ENCODE measurements around the gene ACTR3.

GRCh38 chr2:112665245-112665819 lies 19.6 kb downstream of the SLC20A1 start:
- PRO-cap: no peak
- RAMPAGE, long total RNA: no peak

DNA sequence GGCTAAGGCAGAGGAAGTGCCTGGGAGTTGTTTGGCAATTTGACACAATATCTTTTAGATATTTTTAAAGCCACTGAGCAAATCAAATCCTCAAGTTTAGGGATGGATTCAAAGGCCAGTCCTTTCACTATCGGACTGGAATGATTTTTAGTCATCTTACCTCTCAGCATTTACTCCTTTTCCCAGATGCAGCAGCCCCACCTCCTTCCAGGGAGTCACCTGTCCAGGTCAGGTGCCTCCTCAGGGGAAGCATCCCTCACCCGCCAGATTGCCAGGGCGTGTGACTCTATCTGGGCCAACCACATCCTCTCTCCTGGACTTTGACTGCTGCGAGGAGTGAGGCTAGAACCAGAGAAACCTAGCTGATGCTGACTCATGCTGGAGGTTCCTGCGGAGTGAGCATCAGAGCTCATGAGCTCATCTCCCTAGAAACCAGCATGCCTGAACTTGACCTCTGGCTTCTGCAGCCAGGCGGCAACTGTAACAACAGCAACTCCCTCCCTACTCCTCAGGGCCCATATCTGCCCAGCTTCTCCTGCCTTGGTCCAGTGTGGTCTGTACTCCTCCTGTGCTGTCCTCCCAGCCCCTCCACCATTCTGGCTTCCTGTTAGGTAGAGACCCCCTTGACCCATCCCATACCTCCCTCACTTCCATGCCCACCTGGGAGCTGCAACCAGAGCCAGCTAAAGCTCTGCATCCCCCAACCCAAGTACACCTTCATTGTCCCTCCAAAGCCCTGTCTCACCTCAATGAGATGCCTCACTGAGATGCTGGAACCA lies 28.3 kb upstream of the NT5DC4 start:
- PRO-cap: no peak
- RAMPAGE, long total RNA: no peak

DNA sequence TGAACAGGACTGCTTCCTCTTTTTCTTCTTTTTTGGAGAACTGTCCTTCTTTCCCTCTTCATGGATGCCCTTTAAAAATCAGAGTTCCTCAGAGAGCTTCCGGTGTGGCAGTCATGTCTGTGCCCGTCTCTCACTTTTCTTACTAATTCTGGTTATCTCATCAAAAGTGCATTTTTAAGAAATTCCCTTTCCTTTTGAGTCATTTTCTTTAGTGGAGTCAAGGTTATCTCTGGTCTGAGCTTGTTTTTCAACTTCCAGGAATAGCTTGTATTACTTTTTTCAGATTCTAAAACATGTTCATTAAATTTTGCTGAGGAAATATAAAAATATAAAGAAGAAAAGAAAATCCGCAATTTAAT lies 9.3 kb upstream of the IL1A start:
- PRO-cap: no peak
- RAMPAGE, long total RNA: no peak

DNA sequence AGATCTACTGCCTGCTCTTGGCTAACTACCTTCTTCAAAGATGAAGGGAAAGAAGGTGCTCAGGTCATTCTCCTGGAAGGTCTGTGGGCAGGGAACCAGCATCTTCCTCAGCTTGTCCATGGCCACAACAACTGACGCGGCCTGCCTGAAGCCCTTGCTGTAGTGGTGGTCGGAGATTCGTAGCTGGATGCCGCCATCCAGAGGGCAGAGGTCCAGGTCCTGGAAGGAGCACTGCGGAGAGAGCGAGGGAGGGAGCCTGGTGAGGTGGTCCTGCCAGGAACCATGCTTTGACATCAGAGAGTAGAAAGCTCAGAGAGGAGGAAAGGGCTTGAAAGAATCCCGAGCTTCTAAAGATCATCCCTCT lies 3.3 kb downstream of the IL1B start:
- PRO-cap: no peak
- RAMPAGE, long total RNA: no peak

- PRO-cap: no peak
- RAMPAGE, long total RNA: no peak
Measured at GRCh38 chr2:112841157-112842086, 4.8 kb upstream of the IL1B start.

GRCh38 chr2:113156783-113157919 lies 16.6 kb upstream of the PSD4 start:
- PRO-cap: unidirectional peak, plus-strand start at chr2:113157198; bidirectional peak, plus-strand start at chr2:113157399, minus-strand start at chr2:113157264
- RAMPAGE, long total RNA: no peak

DNA sequence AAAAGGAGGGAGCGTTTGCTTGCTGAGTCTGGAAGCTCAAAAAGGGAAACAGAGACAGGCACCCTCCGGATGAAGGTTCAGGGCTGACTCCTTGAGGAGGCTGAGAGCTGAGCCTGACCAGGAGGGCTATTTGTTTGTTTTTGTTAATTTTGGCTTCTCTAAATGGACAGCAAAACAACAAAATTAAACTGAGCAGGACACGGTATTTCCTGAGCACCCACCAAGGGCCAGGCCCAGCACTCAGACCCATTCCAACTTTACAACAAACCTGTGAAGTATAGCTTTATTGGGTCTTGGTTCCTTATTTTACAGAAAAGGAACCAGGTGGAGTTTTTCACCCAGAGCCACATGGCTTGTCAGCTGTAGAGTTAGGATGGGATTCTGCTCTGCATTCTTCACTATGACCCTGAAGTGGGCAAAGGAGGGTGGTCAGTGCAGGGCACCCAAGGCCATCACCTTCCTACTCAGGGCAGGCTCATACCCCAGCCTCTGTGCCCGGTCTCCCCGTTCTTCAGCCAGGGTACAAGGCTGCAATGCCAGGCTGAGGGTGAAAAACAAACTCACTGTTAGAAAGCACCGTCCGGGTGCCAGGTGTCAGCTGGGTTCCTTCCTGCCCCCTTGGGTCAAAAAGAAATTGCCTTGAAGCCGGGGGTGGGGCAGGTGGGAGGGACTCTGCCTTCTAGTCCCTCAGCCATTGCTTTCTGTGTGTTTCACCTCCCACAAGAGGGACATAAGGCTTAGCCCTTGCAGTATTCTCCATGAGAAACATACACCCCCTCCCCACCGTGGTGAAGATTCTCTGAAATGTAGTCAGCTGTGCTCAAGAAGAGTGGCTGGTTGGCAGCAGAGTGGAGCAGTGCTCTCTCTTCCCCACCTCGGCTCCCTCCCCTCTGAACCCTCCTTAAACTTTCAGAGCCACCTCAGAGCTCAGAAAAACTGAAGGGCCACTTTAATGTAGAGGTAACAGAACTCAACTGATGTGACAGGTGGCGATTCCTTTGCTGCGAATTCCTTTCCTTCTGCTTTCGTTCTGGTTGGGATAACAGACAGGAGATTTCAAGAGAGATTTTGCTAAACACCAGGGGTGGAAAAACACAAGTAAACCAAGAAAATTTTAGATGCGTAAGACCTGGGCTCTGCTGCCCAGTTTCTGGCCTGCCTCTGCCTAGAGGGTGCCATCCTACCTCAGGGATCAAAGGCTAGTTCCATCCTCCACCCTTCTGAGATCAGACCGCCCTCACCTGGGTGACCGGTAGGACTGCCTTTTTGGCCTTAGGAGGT lies 2.3 kb downstream of the PSD4 start:
- PRO-cap: no peak
- RAMPAGE, long total RNA: no peak

DNA sequence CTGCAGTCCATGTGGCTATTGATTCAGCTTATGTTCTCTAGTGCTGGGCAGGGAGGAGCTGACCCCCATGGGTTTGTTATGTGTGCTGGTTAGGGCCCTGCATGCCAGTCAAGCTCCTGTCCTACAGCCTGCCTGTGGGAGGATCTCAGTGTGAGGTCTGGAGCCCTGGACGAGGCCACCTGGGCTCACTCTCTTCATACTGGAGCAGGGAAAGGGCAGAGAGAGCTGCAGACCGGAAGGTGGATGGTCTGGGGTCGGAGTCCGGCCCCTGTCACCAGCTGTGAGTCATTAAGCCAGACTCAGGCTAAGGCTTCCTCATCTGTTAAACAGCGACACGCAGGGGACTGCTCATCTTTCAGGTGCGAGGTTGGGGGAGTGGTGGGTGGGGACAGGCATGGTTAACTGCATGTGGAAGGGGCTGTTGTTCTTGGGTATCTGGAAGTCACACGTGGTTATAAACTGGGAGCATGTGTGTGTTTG lies 6.6 kb downstream of the PSD4 start:
- PRO-cap: no peak
- RAMPAGE, long total RNA: no peak

- PRO-cap: no peak
- RAMPAGE, long total RNA: no peak
Measured at GRCh38 chr2:113239895-113240782, 38.6 kb downstream of the PAX8 start.

DNA sequence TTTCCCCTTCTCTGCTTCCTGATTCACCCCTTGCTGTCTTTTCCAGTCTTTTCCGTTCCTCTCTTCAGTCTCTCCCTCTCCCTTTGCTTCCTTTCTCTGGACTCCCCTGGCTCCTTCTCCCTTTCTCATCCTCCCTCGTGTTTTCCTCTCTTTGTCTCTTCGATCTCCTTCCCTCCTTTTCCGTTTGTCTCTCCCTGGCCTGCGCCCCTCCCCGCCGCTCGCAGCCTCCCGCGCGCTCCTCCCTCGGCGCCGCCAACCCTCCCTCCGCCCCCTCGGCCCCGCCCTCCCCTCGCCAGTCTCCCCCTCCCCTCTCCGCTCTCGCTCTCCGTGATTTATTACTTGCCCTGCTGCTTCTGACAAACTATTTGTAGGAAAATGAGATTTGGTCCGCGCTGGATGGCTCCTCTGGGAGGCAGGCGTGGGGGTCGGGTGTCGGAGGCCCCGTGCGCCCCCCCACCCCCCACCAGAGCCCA lies 46.0 kb upstream of the PAX8 start:
- PRO-cap: bidirectional peak, plus-strand start at position 359 of the sequence, minus-strand start at position 180 of the sequence
- RAMPAGE, long total RNA: no peak

- PRO-cap: no peak
- RAMPAGE, long total RNA: no peak
Measured at GRCh38 chr2:113325188-113326126, 46.7 kb upstream of the PAX8 start.

GRCh38 chr2:113390159-113390906 lies 47.2 kb upstream of the ZNG1B start:
- PRO-cap: no peak
- RAMPAGE, long total RNA: no peak

DNA sequence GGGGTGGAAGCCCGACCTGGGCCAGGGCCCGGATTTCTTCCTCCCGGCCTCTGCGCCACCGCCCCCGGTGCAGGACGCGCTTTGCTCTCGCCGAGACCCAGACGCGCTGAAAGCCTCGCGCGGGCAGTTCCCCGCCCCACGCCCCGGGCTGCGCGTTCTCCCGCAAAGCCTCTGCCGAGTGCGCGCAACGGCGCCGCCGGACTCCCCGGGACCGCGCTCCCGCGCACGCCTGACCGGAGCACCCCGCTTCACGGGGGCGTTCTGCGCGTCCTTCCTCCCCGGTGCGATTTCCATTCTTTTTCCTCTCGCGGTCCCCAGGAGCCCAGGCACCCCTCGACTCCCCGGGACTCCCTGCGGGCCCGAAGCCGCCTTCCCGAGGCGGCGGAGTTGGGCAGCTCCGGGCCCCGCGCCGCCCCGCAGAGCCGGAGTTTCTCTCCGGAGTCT lies 4.9 kb downstream of the FOXD4L1 start:
- PRO-cap: no peak
- RAMPAGE, long total RNA: no peak

DNA sequence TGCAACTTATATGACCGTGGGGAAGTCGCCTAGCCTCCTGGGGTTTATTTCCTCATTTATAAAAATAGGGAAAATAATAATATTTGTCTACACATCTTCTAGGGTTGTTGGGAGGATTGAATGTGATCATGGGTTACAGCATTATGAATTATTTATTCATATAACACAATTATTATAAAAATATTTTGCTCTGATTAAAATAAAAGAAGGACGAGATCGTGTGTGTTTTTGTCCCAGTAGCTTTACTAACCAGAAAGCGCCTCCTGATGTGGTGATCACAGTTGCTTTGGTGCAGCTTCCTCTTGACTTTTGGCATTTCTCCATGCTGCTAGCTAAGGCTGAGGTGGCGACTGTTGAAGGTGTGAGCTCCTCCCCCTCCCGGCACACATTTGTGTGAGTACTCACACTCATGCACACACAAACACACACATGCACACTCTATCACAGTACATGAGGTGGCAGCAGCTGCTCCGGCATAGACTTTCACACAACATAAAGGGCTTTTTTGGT lies 53.1 kb downstream of the FOXD4L1 start:
- PRO-cap: no peak
- RAMPAGE, long total RNA: no peak

DNA sequence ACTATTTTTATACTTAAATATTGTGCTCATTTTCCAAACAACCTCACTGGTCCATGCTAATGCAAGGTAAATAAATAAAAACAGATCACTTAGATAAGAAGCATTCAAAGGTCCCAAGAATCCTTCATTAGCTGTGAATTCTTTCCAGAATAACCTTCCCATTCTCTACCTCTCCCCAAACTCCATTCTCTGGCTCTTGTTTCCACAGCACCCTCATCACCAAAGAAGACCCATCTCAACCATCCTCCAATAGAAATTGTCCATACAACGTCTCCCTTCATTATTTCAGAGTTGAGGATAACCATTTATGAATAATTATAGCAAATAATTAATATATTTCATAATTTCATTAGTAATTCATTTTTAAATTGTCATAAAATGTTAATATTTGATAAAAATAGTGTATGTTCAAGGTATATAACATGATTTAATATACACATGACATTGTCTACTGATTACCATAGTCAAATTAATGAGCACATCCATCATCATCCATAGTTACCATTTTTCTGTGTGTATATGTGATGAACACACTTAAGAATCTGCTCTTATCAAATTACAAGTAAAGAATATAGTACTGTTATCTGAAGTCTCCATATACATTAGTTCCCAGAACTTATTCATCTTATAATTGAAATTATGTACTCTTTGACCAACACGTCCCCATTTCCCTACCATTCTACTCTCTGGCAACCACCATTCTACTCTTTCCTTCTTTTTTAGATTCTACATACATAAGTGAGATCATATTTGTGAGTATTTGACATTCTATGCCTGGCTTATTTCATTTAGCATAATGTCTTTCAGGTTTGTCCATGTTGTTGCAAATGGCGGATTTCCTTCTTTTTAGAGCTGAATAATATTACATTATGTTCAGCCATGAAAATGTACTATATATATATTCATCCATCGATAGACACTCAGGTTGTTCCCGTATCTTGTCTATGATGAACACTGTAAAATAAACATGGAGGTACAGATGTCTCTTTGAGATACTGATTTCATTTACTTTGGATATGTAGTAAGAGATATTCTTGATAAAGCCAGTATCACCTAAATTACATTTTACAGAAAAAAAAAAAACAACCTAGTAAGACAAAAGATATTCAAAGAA lies 18.5 kb downstream of the SLC35F5 start:
- PRO-cap: no peak
- RAMPAGE, long total RNA: no peak

GRCh38 chr2:113876592-113877336 lies 13.1 kb upstream of the ACTR3 start:
- PRO-cap: no peak
- RAMPAGE, long total RNA: no peak

DNA sequence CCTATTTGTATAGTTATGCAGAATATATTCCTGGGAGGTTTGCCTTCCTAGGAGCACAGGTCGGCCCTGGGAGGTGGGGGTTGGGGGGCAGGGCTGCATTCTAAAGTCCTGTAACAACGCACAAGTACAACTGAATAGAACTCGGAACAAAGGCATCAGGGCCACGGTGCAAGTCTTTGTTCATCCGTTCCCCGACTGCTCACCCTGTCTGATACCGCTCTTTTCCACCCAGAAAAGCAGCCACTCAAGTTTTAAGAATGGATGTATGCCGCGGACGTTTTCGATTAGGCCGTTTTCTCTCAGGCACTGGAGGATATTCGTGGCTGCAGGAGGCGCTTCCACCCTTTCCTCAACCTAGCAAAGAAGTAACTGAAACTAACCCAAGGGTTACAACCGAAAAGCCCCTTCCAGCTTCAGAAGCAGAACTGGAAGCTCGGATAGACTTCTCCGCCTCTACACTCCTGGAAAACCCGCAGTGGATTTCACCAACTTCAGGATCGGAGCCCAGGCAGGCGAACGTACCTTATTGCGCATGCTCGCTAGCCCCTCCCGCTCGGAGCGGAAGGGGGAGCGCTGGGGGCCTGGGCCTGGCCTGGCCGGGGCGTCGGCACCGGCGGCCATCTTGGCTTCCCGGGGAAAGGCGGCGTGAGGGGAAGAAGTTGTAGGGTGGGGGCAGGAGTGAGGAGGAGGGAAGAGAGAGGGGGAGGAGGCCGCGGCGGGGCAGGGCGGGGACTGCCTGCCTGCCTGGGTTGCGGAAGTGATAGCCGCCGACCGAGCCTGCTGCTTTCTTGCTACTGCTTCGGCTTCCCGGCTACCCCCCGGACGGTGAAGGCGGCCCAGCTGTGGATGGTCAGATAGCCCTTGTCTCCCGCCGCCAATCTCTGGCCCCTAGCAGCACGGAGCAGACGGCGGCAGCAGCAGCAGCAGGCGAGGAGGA lies at the start of gene ACTR3:
Gene ACTR3, plus strand, starts transcription at position 749 of the 937 bp plus-strand sequence.
- PRO-cap: bidirectional peak, plus-strand start at position 137 of the sequence, minus-strand start at position 427 of the sequence; bidirectional peak, plus-strand start at position 752 of the sequence, minus-strand start outside the sequence
- RAMPAGE, long total RNA: start-site peak on the plus strand centred at position 781 of the sequence, 348 bp wide, 1,477 and 342 reads in 2 replicates

- PRO-cap: no peak
- RAMPAGE, long total RNA: no peak
Measured at GRCh38 chr2:115160549-115161043, 718.2 kb downstream of the DPP10 start.

DNA sequence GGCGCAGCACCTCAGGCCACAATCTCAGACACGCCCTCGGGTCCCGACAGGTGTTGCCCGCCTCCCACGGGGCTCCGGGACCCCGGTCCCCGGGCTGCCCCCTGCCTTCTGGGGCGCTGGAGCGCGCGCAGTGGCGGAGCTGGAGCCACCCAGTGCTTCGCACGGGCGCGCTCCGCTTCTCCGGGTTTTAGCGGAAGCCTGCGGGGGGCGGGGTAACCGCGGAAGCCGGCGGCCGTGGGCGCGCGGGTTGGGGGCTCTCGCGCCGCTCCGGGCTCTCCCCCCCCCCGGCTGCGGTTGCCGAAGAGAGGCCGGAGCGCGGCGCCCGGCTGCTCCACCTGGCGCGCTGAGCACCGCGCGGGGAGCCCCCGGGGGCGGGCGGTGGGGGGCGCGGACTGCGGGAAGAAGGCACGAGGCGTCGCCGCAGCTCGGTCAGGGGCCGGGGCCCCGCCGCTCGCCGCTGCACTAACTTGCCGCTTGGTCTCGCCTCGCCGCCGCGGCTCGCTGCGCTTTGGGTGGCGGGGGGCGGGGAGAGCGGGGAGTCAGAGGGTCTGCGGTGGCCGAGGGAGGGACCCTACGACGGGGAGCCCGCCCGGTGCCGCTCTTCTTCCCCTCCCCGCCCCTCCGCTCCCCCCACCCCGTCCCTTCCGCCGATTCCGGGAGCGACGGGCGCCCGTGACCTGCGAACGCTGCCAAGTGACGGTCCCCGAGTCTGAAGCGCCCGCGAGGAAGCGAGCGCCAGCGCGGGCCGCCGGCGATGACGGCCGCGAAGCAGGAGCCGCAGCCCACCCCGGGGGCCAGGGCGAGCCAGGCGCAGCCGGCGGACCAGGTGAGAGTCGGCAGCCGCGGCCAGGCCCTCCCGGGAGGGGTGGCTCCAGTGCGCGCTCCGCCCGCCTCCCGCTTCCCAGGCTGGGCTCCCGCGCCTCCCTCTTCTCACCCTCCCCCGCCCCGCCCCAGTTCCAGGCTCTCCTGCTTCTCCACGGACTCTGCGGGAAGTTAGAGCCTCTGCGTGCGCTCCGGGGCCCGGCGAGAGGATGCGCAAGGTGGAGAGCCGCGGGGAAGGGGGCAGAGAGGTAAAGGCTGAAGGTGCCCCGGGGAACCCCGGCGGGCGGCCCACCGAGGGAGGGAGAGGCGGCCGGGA lies 719.1 kb downstream of the DPP10 start:
- PRO-cap: bidirectional peak, plus-strand start at position 215 of the sequence, minus-strand start outside the sequence; bidirectional peak, plus-strand start at position 537 of the sequence, minus-strand start at position 464 of the sequence; bidirectional peak, plus-strand start at position 980 of the sequence, minus-strand start at position 876 of the sequence
- RAMPAGE, long total RNA: no peak

DNA sequence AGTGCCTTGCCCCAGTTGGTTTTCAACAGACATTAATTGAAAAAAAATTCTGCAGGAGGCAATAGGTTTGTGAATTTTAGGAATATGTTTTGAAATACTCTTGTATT lies 929 bp downstream of the DDX18 start:
- PRO-cap: no peak
- RAMPAGE, long total RNA: no peak

Measured in GM23338 (cell line).